Fibroblast of villous mesenchyme (primary cell): ENCODE measurements around a stretch of chr12.

DNA sequence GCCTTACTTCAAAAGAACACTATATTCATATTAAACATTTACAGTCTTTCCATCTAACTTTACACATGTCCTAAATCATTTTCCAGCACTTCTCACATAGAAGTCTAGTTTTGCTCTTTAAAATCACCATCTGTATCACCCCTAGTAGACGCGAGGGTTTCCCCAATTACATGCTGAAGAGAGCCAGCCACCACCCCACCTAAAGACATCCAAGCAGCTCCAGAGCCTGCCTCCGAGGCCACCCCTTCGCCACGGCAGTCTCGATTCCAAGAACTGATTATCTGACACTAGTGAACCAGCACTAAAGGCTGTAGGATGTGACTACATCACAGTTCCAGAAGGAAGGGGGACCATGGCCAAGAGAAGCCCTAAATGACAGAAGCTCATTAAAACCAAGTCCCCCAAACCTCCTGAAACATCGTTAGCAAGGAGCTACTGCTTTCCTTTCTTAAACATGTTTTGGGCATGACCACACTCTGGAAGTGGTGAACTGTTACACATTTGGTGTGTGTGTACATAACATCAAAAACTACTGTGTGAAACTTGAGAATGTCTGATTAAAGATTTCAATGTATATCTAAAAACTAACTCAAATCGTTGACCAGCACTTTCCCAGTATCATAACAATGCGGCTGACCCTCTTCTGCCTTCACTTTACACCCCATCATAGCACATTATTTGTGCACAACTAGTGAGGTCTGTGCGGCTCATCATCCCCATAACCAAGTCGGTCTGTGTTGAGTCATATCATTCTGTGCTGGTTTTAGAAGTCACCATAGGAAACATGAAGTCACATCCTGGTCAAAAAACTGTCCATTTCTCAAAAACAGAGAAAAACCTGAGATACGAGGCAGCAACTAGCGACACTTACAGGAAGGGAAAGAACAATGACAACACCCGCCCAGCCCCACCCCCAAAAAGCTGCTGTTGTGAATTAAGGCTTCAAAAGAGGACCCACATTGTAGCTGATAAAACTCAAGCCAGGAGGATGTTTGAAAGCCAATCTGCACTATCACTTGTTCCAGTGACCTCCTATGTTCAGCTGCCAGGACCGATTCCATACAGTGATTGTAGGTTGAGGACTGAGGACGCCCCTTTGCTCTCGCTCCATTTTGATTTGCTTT, 88.0 kb downstream of the DUSP16 start:
- CAGE, long polyA plus RNA = no peak

- CAGE, long polyA plus RNA = no peak
Observed at GRCh38 chr12:12476650-12477686, 85.7 kb downstream of the DUSP16 start.

DNA sequence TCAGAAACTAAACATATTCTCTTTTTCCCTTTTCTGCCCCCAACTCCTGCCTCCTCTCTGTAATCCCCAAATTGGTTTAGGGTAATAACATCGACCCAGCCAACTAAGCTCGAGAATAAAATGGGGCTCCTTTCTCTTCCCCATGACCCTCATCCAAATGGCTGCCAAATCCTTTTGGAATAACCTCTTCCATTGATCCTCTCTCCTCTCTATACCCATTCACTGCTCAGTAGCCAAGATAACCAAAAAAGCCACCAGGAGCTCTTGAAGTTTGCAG, 75.0 kb downstream of the DUSP16 start:
- CAGE, long polyA plus RNA = no peak

- CAGE, long polyA plus RNA = no peak
Observed at GRCh38 chr12:12489076-12489550, 73.5 kb downstream of the DUSP16 start.

GRCh38 chr12:12502734-12503253, 59.9 kb downstream of the DUSP16 start:
- CAGE, long polyA plus RNA = no peak

GRCh38 chr12:12505855-12506426, 56.7 kb downstream of the DUSP16 start:
- CAGE, long polyA plus RNA = no peak

- CAGE, long polyA plus RNA = no peak
Observed at GRCh38 chr12:12612493-12612871, 806 bp downstream of the CREBL2 start.

DNA sequence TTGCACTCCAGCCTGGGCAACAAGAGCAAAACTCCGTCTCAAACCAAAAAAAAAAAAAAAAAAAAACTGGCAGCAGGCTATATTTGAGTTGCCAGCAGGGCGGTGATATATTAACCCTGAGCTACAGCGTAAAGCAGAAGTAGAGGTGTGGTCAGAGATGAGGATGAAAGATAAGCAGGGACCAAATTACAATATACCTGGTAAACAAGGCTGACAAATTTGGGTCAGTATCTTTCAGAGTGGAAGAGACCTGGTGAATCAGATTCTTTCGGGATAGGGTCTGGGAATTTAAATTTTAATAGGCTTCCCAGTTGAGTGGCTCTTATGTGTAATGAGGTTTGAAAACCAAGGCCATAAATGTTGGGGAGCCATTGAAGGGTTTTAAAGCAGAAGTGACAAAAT, 9.8 kb downstream of the CREBL2 start:
- CAGE, long polyA plus RNA = no peak

DNA sequence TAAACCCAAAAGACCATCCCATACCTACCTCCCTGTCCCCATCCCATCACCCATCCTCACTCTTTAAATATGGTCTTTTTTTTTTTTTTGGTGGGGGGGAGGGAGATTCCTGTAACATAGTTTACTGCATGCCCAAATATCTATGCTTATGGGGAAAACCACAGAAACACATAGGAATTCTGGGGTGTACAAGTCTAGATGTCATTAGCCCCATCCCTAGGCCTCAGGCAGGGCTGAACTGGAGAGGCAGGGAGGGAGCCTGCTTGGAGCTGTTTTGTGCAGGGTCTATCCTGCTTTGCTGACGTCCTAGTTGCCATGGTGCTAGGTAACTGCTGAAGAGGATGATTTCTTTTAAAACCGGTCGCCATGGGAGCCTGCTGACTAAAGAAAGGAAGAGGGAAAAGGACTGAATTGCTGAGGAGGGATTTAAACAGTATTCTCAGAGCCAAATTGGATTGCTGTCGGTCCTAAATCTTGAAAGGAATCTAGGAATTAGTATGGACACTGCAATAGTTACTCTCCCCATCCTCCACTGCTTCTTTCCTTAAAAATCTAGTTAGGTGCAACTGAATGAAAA, 10.7 kb downstream of the GPR19 start:
- CAGE, long polyA plus RNA = no peak

- CAGE, long polyA plus RNA = no peak
Observed at GRCh38 chr12:12716668-12717283, 392 bp upstream of the CDKN1B start.

GRCh38 chr12:12718115-12718523, 951 bp downstream of the CDKN1B start:
- CAGE, long polyA plus RNA = no peak

GRCh38 chr12:12720963-12721638, 3.9 kb downstream of the CDKN1B start:
- CAGE, long polyA plus RNA = no peak

DNA sequence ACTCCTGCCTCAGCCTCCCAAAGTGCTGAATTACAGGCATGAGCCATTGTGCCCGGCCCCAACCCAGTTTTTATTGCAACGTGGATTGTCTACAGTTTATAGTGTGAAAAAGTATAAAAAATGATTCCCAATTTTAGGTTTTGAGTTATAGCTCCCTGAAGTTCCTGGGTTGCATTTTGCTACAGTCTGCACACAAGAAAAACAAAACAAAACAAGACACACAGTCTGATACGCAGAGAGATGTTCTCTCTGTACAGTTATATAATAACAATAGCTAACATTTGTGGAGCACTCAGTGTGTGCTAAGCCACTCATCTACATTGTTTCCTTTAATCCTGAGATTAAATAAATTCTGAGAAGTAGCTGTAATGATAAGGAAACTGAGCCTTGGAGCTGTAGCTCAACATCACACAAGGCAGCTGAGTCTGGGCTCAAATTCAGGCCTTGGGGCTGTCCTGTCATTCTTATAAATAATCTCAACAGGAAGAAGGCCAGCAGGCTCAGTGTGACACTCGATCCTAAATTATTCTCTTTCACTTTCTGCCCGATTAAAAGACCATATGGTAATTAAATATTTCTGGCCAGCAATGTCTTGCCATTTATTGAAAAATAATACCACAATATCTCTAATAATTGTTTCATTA, 24.4 kb downstream of the CDKN1B start:
- CAGE, long polyA plus RNA = no peak

- CAGE, long polyA plus RNA = no peak
Observed at GRCh38 chr12:12786606-12786697, 993 bp downstream of the APOLD1 start.

DNA sequence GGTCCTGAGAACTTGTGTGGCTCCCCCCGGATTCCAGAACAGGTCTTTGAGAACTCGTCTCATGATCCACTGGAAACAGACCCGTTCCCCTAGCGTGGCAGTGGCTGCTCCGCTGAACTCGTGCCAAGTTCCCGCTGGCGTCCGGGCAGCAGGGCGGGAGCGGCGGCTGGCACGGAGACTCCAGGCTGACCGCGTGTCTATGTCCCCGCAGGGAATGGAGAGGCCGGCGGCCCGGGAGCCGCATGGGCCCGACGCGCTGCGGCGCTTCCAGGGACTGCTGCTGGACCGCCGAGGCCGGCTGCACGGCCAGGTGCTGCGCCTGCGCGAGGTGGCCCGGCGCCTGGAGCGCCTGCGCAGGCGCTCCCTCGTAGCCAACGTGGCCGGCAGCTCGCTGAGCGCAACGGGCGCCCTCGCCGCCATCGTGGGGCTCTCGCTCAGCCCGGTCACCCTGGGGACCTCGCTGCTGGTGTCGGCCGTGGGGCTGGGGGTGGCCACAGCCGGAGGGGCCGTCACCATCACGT, 1.3 kb downstream of the APOLD1 start:
- CAGE, long polyA plus RNA = no peak

DNA sequence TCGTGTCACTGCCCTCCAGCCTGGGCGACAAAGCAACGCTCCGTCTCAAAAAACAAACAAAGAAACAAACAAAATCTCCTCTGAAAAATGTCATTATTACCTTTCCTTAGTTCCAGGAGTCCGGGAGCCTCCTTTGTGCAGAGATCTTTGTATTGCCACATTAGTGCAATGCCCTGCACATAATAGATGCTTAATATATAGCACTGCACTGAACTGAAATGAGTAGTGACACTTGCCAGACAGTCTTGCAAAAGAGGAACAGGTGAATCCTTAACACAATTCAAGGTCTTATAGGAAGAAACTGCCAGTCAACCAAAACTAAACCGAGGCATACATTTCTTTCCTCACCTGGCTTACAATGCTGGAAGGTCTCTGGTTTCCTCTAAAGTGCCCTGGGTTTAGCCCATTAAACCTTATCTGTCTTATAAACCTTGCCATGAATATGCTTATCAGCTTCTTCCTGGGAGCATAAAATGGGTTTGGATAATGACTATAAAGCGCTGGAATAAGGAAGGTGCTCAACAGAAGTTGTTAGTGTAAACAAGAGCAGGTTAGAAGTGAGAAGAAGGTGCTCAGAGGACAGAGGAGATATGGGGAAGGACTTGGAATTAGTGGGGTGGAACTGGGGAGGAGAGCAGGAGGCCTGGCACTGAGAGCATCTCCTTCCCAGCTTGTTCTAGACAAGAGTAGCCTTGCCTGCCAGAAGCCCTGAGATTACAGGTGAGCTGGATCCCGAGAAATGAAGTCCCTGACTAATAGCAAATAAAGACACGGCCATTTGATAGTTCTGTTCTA, 14.2 kb upstream of the GPRC5A start:
- CAGE, long polyA plus RNA = no peak

GRCh38 chr12:12949341-12949750, 2.6 kb downstream of the GPRC5D start:
- CAGE, long polyA plus RNA = no peak

DNA sequence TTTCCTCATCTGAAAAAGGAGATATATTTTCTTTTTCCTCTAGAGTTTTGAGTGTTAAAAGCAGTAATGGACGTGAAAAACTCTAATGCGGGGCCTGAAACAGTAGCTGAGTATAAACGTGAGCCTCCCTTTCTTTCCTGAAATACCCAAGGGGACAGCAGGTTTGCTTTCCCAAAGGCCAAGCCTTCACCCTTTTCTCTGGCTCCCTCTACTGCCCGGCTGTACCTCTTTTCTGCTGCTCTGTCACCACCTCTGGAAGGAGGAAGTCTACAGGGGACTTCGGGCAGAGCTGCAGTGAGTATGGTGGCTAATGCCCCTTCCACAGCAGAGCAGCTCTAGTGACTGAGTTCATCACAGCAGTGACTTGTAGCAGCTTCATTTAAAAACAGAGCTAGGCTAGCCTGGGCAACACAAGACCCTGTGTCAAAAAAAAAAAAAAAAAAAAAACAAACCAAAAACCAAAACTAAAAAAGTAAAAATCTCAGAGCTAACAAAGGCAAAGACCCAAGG, 23.7 kb upstream of the GPRC5D start:
- CAGE, long polyA plus RNA = no peak

DNA sequence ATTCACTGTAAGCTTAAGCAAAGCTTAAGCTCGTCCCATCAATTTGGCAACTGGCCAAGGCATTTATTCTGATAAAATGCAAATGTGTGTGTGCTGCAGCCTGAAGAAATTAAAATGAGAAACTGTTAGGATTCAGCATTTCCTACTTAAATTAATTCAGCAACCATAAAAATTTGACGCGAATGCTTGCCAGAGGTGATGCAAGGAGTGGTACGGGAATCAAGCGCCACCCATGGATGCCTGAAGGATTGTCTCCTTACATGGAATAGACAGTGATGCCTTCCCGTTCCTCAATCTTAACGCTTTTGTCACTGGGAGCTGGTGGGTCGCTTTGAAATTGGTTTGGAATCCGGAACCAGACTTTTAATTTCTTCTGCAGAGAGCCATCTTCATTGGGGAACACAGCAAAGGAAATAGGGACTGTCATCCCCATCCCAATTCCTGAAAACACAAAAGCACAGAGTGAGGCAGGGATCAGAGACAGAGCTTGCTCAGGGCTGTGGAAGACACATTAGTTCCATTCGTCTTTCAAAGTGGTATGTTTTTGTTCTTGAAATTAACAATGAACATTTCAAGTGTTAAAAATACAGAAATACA, 13.1 kb downstream of the HEBP1 start:
- CAGE, long polyA plus RNA = no peak

DNA sequence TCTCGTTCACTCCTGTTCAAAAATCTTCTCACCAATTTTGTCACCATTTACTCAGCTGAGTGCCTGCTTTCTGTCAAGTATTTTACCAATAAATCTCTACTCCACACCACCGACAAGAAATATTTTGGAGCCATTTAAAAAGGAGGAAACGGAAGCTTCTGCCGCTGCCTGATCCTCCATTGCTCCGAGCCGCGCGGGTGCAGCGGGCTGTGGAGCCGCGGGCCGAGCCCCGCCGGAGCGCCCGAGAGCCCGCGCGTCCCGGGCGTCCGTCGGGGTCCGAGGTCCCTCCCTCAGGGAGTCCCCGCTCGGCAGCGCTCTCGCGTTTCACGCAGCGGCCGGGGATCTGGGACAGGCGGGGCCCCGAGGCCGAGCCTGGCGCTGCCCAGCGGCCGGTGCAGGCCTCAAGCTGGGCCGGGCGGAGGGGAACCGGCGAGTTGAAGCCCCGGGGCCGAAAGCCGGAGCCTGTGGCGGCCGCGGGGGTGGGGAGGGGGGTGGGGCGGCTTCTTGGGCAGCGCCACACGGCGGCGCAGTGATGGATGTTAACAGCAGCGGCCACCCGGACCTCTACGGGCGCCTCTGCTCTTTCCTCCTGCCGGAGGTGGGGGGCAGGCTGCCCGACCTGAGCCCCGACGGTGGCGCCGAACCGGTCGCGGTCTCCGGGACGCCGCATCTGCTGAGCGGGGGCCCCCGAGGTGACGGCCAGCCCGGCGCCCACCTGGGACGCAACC, 1.1 kb upstream of the HEBP1 start:
- CAGE, long polyA plus RNA = no peak